Umbilical cord (tissue), 2 donors: ENCODE measurements around the genes LAMTOR3, EMCN and ARHGEF38.

GRCh38 chr4:99723383-99724013 is 65.9 kb upstream of the C4orf54 start:
- RAMPAGE, long total RNA: no peak

- RAMPAGE, long total RNA: no peak
Observed at GRCh38 chr4:99817247-99817845, 719 bp downstream of the DAPP1 start.

GRCh38 chr4:99893809-99894865 is at the start of gene LAMTOR3:
TSS of gene LAMTOR3 (minus strand) at chr4:99894427.
- RAMPAGE, long total RNA: start-site peak on the minus strand at chr4:99894364-99894439, 186 and 41 reads in 2 replicates

- RAMPAGE, long total RNA: no peak
Observed at GRCh38 chr4:99945724-99946345, 583 bp downstream of the DNAJB14 start.

DNA sequence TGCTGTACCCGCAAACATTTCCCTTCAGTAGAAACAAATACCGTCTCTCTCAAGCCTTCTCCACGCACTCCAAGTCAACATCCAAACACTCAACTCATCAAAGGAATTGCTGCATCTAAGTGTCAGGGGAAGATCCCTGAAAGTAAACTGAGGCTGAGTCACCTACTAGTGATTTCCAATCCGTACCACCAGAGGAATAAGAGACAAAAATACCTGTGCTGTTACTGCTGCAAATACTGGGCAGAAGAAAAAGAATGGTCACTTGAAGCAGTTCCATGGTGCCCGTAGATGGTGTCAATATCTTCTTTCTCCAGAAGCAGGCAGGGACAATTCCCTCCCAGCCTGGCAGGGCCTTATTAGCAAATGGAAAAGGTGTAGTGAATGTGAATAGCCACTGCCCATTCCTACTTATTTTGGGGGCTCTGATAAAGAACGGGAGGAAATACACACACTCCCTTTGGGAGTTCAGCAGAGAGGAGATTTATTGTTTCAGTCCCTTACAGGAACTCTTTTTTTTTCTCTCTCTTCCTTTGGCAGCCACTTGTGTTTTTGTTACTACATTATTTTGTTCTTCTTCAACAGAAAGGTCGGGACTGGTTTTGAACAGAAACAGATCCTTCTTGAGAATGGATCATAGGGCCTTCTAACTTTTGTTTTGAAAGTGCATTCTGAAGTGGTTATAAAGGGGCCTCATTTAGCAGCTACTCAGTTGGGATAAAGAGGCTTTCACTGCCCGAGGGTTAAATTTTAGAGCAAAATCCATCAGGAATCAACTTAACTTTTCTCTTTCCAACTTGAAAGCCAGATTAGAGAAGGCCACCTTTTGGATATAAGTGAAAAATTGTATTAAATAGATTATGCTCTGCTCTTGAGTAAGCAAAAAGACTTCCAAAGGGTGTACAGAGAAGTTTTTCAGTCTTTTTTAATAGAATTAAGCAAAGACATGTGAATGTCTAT is at the start of gene EMCN:
Gene EMCN, minus strand, starts transcription at position 385 of the 957 bp plus-strand sequence.
- RAMPAGE, long total RNA: start-site peak on the minus strand centred at position 372 of the sequence, 172 bp wide, 134 and 7 reads in 2 replicates

DNA sequence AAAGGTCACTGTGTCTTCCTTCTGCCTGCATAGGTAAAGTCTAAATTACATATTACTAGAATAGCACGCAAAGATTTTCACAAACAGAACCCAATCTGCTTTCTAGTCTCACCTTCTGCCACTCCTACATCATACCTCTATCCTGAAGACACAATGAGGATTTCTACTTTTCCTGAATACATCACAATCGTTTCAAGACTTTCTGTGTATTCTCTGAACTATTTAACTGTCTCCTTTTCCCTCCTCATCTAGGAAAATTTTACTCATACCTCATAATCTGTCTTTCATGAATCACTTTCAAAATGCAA is 116.7 kb downstream of the PPP3CA start:
- RAMPAGE, long total RNA: no peak

- RAMPAGE, long total RNA: no peak
Observed at GRCh38 chr4:101287205-101287872, 60.0 kb downstream of the PPP3CA start.

- RAMPAGE, long total RNA: no peak
Observed at GRCh38 chr4:101316981-101317669, 30.2 kb downstream of the PPP3CA start.

DNA sequence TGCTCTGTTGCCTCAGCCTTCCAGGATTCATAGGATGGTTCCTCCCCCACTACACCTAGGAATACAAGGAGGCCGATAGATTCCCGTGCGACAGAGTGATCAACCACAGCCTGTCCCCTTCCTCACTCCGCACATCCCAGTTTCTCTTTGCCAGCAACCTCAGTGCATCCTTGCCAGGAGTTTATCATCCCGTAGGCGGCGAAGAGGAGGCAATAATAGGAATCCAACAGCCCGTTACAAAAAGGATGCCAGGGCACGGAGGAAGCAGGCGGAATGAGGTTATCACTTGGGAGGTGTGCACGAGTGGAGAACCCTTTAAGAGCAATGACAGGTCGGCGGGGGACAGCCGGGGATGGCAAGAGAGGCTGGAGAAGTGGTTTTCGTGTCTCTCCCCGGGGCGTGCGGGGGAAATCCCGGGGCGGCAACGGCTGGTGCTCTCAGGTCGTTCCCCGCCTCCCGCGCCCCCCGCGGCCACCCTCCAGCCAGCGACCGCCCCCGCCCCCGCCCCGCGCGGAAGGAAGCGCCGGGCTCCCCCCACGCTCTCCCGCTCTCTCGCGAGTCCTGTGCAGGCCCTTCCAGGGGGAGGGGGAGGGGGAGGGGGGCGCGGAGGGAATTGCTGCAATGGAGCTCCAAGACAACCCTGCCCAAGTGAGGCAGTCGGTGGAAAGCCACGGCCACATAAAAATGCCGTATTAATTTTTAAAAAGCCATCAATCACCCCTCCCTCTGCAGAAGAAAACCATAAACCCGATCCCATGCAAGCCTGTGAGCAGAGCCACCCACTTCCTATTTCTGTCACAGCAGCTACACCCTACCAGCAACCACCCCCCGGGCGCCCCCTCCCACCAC is 1.5 kb downstream of the PPP3CA start:
- RAMPAGE, long total RNA: no peak

DNA sequence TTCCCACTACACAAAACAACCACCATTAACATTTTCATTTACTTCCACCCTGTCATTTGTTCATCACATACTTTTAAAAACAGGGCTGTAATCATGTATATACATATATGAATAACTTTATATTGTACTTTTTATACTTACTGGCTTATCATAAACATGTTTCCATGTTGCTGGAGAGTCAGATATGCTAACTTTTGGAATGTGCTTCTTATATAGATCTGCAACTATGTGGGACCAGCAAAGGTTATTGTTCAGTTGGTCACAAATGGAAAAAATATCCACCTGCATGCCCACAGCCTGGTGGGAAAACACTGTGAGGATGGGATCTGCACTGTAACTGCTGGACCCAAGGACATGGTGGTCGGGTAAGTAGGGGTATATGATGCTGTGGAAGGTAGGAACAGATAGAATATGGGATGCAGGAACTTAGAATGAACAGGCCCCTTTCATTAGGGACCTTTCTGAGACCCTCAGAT is 65.7 kb downstream of the NFKB1 start:
- RAMPAGE, long total RNA: no peak

DNA sequence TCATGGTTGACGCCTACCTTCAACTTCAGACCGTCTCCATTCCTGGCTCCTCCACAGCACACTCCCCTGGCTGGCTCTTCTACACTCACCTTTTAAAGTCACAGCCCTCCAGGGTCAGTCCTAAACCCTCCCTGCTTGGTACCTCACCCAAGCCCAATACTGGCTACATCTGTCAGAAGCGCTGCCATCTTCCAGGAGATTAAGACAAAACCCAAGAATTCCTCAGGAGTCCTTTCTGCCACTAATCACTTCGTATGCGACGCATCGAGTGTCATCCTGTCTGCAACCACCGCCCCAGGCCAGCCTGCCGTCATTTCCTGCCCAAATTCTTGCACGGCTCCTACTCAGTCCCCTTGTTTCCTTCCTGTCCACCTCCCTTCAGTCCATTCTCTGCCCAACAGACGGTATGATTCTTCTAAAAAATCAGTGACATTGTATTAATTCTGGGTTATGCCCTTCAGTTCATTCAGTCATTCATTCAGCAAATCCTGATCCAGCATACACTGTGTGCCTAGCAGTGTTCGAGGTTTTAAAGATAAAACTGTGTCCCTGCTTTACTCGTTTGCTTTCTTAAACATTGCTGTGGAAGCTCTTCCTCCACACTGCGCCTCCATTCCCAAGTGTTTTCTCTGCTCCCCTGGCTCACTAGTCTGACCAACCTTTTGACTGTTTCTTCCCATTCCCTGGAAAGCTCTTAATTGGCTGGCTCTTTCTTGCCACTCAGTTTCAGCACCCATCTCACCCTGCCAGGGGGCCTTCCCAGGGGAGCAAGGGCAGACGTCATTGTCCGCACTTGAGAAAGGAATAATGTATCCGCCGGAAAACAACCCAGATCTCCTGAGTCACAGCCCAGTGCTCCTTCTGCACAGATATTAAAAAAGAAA is 113.8 kb downstream of the NFKB1 start:
- RAMPAGE, long total RNA: no peak

GRCh38 chr4:102687185-102688192 is 73.3 kb downstream of the MANBA start:
- RAMPAGE, long total RNA: no peak

DNA sequence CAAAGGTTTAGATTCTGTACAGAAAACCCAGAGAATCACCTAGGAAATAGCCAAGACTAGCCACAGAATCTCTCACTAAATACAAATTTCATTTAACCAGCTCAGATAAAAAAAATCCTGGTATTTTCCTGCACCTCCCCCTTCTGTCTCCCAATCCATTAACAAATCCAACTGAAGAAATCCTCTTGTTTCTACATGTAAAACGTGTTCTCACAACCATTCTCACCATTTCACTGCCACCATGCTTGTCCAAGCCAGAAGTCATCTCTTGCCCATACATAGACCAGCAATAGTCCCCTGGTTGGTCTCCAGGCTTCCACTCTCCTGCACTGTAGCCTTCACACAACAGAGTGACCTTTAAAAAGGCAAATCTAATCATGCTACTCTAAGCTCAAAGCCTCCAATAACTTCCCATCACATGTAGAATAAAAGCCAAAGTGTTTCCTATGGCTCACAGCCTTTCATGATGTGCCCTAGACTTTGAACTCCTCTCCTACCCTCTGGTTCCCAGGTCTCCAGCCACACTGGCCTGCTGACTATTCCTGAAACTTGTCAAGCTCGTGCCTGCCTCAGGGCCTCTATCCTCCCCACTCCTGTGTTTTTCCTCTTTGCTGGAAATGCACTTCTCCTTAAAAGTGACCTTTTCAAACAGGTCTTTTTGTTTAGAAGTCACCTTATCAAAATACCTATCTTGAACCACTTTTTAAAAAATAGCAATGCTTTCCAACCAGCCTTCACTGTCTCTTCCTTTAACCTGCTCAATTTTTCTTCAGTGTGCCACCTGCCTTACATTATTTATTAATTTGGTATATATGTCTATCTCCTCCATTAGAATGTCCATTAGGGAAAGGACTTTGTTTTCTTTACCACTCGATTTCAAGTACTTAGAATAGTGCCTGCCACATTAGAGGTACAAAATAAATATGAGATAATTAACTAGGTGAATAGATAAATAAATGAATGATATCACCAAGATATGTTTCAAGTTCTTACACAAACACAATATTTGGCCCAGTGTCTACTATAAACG is 3.1 kb downstream of the MANBA start:
- RAMPAGE, long total RNA: no peak

- RAMPAGE, long total RNA: no peak
Observed at GRCh38 chr4:102828544-102828661, 1.1 kb upstream of the UBE2D3 start.

GRCh38 chr4:103082491-103082793 is 5.9 kb upstream of the SLC9B2 start:
- RAMPAGE, long total RNA: no peak

- RAMPAGE, long total RNA: no peak
Observed at GRCh38 chr4:103099170-103099429, 534 bp downstream of the BDH2 start.

GRCh38 chr4:103144975-103145392 is 45.4 kb upstream of the BDH2 start:
- RAMPAGE, long total RNA: no peak

DNA sequence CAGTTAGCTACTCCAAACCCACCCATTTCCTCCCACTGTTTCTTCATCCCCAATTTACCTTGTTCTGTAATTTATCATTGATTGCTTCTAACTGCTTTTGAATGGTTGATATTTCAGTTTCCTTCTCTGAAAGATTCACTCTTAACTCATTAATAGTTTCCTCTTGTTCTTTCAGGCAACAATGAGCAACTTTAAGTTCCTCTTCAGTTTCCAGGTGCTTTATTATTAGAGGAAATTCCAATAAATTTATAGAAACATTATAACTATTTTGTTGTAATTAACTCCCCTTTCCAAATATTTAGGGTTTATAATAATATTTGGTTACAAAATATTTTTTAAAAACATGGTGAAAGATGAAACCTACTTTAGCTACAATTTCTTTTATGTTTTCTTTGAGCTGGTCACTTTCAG is 45.8 kb upstream of the BDH2 start:
- RAMPAGE, long total RNA: no peak

GRCh38 chr4:103996694-103997241 is 277.0 kb upstream of the TACR3 start:
- RAMPAGE, long total RNA: no peak

DNA sequence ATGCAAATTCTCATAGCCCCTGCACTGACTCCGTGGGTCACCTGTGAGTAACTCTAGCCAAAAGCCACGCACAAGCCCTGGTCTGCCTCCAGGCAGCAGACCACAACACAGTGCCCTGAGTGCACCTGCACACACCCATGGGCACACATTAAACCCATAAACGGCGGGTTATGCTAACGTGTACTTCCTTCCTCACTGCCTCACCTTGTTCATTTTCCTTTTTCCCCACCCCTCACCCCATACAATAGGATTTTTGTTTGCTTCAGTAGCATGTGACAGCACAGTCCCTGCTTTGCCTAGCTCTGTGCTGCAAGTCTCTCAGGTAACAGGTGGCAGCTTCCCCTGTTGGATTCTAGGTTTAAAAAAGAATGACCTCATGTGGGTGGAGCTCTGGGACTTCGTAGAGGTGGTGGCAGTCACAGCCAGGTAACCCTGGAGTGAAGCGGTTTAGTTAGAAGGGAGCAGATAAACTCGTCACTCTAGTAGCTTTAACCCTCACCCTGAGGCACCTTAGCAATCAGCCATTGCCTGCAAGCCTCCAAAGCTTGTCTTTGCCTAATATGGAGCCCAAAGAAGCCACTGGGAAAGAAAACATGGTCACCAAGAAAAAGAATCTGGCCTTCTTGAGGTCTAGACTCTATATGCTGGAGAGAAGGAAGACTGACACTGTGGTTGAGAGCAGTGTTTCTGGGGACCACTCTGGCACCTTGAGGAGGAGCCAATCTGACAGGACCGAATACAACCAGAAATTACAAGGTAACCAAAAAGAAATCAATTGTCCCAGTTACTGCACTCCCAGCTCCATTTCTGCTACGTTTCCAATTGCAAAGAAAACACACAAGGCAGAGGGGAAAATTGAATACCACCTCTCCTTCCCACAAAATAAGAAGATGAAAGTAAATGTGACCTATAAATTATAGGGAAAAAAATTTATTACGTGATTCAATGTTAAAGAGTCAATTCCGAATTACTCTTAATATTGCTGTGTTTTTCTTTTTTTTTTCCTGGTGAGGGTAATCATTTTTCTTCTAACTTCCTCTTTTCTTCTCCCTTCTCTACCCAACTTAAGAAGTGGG is at the start of gene ARHGEF38:
Gene ARHGEF38, plus strand, starts transcription at position 415 of the 1,076 bp plus-strand sequence.
- RAMPAGE, long total RNA: no peak